NCI-H460 (cell line): ENCODE results near the genes PPARA, CDPF1 and TTC38.

DNA sequence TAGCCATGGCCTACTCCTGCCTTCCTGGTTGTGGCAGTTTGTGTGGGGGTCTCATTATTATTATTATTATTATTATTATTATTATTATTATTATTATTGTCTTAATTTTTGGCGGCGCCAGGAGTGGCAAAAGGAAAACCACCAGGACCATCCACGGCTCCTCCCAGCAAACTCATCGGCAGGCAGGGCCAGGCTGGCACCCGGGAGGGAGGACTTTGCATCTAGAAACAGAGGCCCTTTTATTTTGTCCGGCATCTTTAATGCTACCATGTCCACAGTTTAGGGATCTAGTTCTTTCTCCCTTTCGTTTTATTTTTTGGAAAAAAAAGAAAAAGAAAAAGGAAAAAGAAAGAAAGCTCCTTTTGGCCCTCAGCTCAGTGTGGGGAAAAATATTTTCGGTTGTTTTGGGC is 69.4 kb upstream of the PPARA start:
RAMPAGE:
- cytosol, long total RNA, result no peak
- long total RNA, result no peak
- nucleus, long total RNA, result no peak

GRCh38 chr22:46150199-46151208 is at the start of gene PPARA:
PPARA (plus strand) TSS chr22:46150526.
RAMPAGE:
- cytosol, long total RNA, result no peak
- long total RNA, result no peak
- nucleus, long total RNA, result no peak

DNA sequence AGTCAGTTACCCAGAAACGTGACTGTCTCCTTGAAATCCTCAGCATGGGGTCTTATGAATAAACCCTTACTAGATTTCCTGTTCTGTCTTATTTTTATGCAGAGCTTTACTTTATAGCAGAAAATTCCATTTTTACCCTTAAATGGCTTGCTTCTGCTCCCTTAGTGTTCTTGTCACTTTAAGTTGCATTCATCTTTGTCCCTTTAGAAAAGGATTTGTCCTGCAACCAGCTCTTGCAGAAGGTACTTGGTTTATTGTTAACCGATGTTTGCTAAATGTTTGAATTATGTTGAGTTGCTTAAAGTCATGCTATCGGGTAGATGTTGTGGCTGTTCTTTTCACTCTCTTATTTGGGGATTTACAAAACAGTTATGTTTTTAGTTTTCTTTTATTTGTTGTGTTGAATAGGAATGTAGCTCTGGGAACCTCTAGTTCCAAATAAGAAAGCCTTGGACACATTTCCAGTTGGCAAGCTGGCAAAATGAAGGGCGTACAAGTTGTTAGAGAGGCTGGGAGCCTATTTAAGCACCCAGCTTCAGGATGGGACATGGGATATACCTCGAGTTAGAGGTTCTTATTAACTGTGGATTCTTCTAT is 22.6 kb downstream of the PPARA start:
RAMPAGE:
- cytosol, long total RNA, result no peak
- long total RNA, result no peak
- nucleus, long total RNA, result no peak

GRCh38 chr22:46213976-46214502 is 36.1 kb downstream of the CDPF1 start:
RAMPAGE:
- cytosol, long total RNA, result no peak
- long total RNA, result no peak
- nucleus, long total RNA, result no peak

DNA sequence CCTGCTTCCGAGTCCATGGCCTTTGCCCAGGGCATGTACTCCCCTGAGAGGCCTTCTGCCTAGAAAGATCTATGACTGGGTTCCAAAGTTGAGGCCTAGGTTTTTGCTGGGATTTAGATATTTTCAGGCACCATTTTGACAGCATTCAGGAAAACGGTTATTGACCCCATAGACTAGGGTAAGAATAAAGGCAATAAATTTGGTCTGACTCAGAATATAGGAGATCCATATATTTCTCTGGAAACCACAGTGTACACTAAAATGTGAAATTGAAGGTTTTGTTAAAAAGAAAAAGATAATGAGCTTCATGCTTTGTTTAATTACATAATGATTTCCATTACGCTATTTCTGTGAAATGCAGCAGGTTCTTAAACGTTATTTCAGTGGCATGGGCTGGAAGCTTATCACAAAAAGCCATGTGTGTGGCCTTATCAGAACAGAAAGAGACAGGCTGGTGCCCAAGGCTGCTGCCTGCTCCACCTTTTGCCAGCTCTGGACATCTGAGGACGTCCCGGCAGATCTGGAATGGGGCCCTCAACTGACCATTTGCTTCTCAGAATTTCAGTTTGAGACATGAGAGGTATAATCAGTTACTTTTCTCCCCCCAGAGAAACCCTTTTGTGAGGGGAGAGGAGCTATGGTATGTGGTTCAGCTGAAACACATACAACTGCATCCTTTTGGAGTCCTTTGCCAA is 8.8 kb downstream of the CDPF1 start:
RAMPAGE:
- cytosol, long total RNA, result no peak
- long total RNA, result no peak
- nucleus, long total RNA, result no peak

DNA sequence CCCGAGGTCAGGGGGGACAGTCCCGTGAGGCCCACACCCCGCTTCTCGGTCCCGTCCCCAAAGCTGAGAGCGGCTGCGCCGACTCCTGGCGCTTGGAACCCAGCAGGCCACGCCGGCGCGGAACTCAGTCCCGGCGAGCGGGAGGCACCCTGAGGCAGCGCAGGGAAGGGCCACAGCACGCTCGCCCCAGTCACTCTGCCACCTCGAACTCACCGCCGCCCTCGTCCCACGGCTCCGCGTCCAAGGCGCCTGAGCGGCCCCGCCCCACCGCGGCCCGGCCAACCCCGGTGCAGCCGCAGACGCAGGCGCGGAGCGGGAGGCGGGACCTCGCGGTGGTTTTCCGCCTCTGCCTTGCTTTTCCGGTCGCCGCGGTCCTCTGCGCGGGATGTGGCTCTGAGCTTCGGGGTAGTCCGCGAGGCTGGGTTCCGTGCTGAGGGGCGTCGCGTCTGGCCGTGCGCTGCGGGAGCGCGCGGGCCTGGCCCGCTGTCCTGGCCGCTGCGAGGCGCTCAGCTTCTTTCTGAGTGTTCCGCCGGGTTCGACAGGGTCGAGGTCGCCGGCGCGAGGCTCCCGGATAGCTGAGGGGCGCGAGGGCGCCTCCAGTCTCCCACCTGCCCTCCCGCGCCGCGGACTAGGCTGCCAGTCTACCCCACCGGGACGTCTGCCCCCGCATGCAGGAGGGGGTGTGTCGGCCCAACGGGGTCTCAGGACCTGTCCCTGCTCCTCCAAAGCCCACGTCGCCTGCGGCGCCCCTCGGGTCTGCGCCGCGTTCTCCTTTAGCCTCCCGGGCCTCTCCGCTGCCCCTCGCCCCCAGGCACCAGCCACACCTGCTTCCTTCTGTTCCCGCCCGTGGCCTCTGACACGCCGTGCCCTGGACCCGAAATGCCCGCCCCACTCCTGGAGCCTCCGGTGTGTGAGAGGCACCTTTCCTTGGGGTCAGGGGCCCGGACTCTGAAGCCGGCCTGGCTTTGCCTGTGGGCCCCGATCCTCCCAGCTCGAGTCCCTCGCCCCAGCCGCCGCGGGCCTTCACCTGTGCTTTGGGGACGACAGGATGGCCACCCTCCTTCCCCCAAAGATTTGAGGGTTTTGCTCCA is at the start of gene CDPF1:
Gene CDPF1 (minus strand): TSS at position 251 of the 1,091 bp plus-strand sequence.
RAMPAGE:
- cytosol, long total RNA, result start-site peak on the minus strand centred at position 246 of the sequence, 20 bp wide, 117 and 75 reads in 2 replicates
- long total RNA, result start-site peak on the minus strand centred at position 251 of the sequence, 30 bp wide, 58 and 157 reads in 2 replicates
- nucleus, long total RNA, result start-site peak on the minus strand centred at position 245 of the sequence, 18 bp wide, 71 and 38 reads in 2 replicates

DNA sequence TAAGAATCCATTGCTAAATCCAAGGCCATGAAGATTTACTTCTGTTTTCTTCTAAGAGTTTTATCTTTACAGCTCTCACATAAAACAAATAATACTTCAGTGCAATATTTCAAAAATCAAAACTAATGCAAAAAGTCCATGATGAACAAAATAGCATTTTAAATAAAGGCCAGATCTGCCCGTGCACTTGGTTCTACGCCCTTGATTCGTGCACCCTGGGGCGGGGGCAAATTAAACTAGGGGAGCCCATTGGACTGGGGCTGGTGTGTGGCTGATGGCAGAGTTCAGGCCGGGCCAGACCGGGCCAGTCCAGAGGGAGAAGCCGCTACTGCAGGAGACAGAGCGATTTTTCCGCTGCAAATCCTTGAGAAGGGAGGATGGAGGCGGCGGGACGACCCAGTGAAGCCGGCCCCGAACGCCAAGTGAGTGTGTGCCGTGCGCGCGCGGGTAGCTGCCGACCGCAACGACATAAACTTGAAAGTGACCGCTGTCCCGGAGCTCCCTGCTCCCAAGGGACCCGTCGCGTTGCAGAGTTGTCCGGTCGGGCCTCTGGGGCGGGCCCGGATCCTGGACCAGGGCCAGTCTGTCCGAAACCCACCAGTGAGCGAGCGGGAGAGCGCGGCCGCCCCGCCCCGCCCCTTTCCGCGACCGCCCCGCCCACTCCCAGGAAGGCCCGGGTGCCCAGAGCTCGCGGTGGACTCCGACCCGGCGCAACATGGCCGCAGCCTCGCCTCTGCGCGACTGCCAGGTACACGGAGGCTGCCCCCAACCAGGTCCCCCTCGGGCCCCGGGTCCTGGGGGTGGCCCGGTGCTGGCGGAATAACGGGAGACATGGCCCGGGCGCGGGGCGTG is at the start of gene TTC38:
Gene TTC38 (plus strand): TSS at position 684 of the 852 bp plus-strand sequence.
RAMPAGE:
- cytosol, long total RNA, result start-site peak on the plus strand centred at position 689 of the sequence, 15 bp wide, 160 and 154 reads in 2 replicates
- long total RNA, result start-site peak on the plus strand centred at position 687 of the sequence, 22 bp wide, 72 and 88 reads in 2 replicates
- nucleus, long total RNA, result no peak

DNA sequence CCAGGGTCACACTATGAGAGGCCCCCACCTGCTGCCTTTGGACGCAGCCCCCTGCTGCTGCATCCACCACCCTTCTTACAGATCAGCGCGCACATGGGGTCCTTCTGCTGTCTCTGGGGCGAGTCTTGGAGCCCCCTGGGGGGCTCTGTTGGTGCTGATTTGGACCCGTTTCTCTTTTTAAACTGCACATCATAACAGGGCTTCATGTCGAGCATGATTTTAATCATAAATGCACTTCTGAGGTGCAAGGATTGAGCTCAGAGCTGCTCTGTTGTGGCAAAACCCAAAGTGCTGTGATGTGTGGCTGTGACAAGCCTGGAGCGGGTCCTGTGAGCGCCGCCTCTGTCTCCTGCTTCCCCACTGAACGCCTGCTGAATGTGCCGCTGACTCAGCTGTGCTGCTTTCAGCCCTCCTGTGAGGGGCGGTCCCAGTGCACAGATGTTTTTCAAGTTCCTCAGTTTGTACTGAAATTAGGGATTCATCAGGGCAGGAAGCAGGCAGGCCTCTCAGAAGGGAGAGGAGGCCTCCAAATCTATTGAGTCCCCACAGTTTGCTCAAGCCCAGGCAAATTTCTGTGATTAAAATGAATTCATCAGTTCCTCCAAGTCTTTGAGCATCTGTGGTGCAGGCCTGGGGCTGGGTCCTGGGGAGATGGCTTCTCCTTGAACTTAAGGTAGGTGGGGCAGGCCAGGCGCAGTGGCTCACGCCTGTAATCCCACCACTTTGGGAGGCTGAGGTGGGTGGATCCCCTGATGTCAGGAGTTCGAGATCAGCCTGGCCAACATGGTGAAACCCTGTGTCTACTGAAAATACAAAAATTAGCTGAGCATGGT is 3.0 kb upstream of the GTSE1 start:
RAMPAGE:
- cytosol, long total RNA, result no peak
- long total RNA, result no peak
- nucleus, long total RNA, result no peak

DNA sequence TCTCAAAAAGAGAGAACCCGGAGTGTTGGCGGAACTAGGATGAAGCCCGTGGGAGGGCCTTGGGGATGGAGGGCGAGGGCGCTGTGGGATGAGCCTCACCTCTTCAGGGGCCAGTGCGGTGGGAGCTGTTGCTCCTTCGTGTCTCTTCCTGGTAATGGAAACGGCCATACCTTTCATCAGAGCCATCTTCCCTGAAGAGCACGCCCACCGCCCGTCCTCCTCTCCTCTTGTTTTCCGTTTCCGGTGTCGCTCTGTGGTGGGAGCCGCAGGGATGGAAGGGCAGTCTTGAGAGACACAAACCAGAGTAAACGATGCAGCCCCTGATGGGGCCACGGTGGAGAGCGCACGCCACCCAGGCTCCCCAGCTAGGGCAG is 15.8 kb downstream of the TRMU start:
RAMPAGE:
- cytosol, long total RNA, result no peak
- long total RNA, result no peak
- nucleus, long total RNA, result no peak

GRCh38 chr22:46362958-46363256 is 27.4 kb downstream of the TRMU start:
RAMPAGE:
- cytosol, long total RNA, result no peak
- long total RNA, result no peak
- nucleus, long total RNA, result no peak

GRCh38 chr22:46588242-46589238 is 31.6 kb upstream of the GRAMD4 start:
RAMPAGE:
- cytosol, long total RNA, result no peak
- long total RNA, result no peak
- nucleus, long total RNA, result no peak

DNA sequence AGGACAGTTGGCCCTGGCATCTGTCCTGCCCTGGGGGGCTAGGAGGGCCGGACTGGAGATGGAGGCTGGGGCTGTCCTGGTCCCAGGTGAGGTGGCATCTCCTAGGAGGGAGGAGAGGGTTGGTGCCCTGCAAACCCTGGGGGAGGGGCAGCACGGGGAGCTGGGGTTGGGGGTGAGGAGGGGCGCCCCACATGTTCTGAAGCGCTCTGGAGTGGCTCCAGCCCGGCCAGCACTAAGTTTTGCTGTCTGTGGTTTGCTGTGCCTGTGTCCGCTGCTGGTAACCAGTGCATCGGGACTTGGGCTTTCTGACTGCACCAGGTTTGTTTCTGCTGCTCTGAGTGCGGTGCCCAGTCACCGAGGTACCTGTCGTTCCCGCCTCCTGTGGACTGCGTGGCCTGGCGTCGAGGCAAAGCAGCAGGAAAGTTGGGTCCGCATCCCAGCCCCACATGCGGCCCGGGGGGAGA is 25.5 kb upstream of the GRAMD4 start:
RAMPAGE:
- cytosol, long total RNA, result no peak
- long total RNA, result no peak
- nucleus, long total RNA, result no peak

DNA sequence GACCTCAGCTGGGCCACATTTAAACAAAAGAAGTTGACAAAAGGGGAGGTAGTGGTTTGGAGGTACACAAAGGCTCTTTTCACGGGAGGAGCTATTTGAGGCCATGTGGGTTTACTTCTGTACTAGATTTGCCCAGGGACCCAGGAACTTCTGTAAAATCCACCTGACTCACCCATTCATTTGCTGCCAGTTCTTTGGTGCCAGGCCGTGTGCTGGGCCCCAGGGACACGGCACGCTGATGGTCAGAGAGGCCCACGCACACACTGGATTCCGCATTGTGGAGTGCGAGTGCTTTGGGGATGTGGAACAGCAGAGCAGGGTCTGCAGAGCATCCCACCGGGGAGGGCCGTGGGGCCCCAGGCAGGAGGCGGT is 10.8 kb upstream of the GRAMD4 start:
RAMPAGE:
- cytosol, long total RNA, result no peak
- long total RNA, result no peak
- nucleus, long total RNA, result no peak

GRCh38 chr22:46612796-46613300 is 7.3 kb upstream of the GRAMD4 start:
RAMPAGE:
- cytosol, long total RNA, result no peak
- long total RNA, result no peak
- nucleus, long total RNA, result no peak

RAMPAGE:
- cytosol, long total RNA, result no peak
- long total RNA, result no peak
- nucleus, long total RNA, result no peak
Measured at GRCh38 chr22:46618687-46619183, 1.5 kb upstream of the GRAMD4 start.

DNA sequence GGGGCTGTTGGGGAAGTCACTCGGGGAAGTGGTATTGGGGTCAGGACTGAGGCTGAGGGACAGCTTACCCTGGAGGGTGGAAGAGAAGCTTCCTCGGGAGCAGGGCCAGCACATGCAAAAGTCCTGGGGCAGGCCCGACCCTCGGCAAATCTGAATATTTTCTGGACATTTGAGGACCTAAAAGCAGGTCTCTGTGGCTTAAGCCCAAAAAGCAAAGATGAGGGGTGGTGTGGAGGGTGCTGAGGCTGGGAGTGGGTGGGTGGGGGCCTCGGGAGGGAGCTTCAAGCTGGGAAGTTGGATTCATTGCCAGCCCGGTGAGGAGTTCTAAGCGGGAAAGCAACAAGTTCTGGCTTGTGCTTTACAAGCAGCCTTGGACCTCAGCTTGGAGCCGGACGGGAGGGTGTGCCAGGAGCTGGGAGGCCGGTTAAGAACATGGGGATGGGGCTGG is 34.9 kb downstream of the GRAMD4 start:
RAMPAGE:
- cytosol, long total RNA, result no peak
- long total RNA, result no peak
- nucleus, long total RNA, result no peak

DNA sequence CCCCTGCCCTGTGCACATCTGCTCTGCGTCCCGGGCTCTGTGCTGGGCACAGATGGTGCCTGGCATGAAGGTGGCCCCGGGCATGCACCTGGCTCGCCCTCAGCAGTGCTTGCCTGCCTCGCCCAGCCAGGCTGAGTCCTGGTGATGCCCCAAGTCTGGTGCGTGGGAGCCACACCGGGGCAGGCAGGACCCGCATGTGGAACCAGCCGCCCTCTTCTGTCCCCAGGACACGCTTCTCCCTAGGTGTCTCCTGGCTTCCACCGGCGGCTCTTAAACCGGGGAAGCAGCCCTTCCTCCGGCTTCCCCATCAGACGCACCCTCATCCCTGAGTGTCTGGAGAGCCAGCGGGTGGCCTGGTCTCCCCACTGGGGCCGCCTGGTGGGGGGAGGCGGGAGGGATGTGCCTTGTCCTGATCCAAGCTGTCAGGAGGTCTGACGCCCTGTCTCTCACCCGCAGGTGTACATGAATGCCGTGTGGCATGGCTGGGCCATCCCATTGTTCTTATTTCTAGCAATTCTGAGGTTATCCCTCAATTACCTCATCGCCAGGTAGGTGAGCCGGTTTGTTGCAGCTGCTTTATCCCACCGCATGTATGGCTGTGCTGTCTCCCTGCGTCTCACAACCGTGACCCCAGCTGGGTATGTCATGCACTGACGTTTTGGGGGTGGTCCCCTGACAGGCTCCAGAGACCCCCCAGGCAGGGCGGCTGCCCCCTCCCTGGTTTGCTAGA is 45.1 kb downstream of the GRAMD4 start:
RAMPAGE:
- cytosol, long total RNA, result no peak
- long total RNA, result no peak
- nucleus, long total RNA, result no peak

DNA sequence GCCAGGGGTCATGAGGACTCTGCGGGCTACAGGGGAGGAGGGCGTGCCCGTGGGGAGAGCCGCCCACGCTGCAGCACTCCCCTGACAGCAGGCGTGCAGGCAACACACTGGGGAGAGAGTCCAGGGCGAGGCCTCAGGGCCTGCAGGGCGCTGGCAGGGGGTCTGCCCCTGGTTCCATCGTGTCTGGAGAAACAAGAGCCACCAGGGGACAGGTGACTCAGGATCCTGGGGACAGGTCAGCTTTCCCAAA is 53.7 kb downstream of the GRAMD4 start:
RAMPAGE:
- cytosol, long total RNA, result no peak
- long total RNA, result no peak
- nucleus, long total RNA, result no peak

DNA sequence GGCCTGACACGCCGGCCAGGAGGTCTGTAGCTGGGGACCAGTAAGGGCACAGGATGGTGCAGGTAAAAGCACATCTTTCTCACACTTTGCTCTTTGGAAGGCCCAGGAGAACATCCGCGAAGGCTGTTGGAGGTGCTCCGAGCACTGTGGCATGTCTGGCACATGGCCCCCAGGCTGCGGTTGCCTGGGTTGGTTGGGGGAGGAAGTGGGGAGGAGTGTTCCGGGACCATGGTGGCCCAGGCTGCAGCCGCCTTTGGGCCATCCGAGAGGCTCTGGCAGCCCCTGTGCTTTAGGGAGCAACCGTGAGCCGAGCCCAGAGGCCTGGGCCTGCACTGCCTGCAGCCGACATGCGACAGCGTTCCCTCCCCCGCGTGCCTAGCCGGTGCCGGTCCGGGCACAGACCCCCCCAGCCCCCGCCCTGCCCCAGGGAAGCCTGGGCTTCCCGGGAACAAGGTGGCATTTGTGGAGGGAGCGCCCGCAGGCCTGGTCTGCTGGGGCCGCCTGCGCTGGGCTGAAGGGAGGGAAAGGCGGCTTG is 57.9 kb downstream of the GRAMD4 start:
RAMPAGE:
- cytosol, long total RNA, result no peak
- long total RNA, result no peak
- nucleus, long total RNA, result no peak

GRCh38 chr22:46738805-46739714 is 1.0 kb upstream of the CERK start:
RAMPAGE:
- cytosol, long total RNA, result no peak
- long total RNA, result no peak
- nucleus, long total RNA, result no peak